Measurements from ENCODE around the genes SETD1A, PYCARD, ITGAD and TP53TG3F.

DNA sequence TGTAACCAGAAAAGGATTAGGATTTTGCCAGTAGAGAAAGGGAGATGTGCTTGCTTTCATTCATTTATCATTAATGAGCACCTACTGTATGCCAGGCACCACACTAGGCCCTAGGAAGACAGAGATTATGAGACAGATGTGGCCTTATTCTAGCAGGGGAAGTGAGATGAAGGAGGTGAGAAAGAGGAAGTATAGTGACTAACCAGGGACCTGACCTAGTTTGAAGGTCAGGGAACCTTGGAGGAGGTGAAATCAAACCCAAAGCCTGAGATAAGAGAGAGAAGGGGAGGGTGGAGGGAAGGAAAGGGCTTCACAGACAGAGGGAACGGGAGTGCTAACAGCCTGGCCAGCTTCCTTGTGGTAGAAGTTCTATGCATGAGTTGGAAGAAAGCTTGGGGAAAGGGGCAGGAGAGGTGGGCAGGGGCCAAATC is 17.4 kb downstream of the BCL7C start:
- PRO-cap, result no peak

DNA sequence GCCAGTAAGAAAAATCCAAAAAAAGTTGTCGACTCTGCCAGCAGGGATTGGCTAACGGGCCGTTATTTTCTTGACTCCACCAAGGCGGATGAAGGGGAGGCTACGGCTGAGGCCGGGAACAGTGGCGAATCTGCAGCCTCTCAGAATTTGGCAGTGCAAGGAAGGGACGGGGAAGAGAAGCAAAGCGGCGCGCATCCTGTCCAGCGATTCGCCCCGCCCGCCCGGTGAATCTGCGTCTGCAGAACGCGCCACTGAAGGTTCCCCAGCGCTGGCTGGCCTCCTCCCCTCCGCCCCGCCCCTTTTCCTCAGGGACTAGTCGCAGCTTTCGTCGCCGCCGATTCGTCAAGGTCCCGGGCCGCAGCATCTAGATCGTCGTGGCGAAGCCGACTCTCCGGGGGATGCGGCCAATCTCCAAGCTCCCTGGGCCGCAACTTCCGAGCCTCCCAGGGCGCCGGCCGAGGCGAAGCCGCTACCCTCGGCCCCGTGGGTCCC is at the start of gene SETD1A:
Gene SETD1A, plus strand, starts transcription at position 342 of the 492 bp plus-strand sequence.
- PRO-cap, result bidirectional peak, plus-strand start outside the sequence, minus-strand start at position 226 of the sequence

DNA sequence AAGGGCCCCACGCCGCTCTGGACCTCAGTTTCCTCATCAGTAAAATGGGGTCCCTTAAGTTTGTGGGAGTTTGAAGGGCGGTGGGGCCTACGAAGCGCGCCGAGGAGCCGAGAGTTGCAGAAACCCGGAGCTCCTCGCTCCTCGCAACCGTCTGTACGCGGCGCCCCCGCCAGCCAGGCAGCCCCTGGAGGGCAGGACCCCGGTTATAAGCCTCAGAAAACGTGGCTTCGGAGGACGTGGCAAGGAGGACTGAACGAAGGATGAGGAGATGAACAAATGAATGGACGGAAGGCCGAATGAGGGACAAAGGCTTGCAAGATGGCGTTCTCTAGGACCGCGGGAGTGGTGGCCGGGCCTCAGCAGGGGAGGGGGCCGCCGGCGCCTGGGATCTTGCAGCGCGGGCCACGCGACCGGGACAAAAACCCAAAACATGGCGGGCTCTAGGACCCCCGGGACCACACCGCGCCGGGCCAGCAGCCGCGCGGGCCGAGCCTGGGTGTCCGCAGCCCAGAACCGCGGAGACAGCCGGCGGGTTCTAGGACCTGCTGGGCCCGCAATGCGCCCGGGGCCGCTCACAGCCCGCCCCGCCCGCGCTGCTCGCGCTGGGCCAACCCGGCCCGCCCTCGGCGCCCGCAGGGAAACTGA is 973 bp downstream of the ZNF668 start:
- PRO-cap, result bidirectional peak, plus-strand start at position 499 of the sequence, minus-strand start at position 344 of the sequence

DNA sequence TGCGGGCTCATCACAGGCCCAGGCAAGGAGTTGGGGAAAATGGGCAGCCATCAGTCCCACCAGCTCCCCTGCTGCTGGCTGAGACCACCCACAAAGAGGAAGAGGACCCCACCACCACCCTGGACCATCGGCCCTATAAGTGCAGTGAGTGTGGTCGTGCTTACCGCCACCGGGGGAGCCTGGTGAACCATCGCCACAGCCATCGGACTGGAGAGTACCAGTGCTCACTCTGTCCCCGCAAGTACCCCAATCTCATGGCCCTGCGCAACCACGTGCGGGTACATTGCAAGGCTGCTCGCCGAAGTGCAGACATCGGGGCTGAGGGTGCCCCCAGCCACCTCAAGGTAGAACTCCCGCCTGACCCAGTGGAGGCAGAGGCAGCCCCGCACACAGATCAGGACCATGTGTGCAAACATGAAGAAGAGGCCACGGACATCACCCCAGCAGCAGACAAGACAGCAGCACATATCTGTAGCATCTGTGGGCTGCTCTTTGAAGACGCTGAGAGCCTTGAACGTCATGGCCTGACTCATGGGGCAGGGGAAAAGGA is 3.4 kb downstream of the ZNF646 start:
- PRO-cap, result no peak

DNA sequence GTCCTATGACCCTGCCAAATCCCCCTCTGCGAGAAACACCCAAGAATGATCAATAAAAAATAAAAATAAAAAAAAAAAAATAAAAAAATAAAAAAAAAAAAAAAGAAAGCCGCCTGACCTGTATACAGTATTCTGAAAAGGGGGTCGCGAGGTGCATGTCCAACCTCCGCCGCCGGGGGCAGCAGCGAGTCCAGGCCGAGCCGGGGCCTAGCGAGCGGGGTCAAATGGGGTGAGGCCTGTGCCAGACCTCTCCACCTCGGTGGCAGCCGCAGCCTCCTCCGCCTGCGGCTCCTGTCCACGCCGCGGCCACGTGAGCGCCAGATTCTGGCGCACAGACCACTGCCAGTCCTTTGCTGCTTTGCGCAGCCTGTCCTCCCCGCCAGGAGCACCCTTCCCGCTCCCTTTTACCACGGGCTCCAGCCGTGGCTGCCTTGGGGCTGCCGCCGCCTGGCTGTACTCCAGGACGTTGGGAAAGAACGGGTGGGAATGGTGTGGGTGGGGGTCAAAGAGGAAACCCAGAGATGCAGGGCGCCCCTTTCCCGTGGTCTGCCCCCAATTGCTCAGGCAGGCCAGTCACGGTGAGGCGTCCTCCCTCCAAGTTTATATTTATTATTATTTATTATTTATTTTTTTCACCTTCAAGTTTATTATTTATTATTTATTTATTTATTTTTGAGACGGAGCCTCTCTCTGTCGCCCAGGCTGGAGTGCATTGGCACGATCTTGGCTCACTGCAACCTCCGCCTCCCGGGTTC is 2.4 kb upstream of the BCKDK start:
- PRO-cap, result no peak

GRCh38 chr16:31112640-31113465 is 4.6 kb upstream of the KAT8 start:
- PRO-cap, result no peak

- PRO-cap, result bidirectional peak, plus-strand start at chr16:31134838, minus-strand start at chr16:31134813; bidirectional peak, plus-strand start at chr16:31134904, minus-strand start at chr16:31134859
Observed at GRCh38 chr16:31134575-31135381, 749 bp downstream of the PRSS8 start.

GRCh38 chr16:31147973-31148853 is 1.7 kb downstream of the PRSS36 start:
- PRO-cap, result no peak

- PRO-cap, result no peak
Observed at GRCh38 chr16:31178812-31179188, 1.1 kb upstream of the FUS start.

GRCh38 chr16:31201427-31202014 is 1.0 kb downstream of the PYCARD start:
- PRO-cap, result no peak

DNA sequence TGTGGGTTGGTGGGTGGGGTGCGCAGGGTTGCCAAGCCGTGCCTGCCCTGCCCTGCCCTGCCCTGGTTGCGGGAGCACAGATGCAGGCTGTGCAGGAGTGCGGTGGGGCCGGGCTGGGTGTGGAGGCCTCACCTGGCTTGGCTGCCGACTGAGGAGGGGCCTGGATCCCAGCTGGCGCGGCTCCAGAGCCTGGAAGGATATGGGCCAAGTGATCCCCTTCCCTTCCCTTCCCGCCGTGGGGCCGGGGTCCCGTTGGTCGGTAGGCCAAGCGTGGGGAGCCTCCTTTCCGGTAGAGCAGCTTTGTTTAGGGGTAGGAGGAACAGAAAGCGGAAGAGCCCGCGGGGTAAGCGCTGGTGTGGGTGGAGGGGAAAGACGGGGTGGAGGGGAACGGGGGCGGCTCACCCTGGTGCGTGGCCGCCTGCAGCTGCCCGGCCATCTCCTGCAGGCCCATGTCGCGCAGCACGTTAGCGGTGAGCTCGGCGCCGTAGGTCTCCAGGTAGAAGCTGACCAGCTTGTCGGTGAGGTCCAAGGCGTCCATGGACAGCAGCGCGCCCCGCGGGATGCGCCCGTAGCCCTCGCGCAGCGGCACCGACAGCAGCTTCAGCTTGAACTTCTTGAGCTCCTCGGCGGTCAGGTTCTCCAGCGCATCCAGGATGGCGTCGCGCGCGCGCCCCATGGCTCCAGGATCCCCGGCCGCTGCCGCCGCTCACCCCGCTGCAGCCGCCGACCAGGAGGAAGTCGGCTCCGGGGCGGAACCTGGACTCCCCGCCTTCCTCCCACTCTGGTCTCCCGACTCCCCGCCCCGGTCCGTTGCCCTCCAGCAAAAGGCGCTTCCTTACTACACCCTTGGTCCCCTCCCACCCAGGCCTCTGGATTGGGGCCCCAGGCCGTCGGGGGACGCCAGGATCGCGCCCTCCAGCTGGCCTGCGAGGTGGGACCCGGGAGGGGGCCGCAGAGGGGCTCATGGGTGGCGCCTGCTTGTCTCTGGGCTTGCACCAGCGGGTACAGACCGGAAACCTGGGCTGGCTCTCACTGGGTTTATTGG is at the start of gene PYCARD:
Gene PYCARD, minus strand, starts transcription at position 746 of the 1,045 bp plus-strand sequence.
- PRO-cap, result no peak

DNA sequence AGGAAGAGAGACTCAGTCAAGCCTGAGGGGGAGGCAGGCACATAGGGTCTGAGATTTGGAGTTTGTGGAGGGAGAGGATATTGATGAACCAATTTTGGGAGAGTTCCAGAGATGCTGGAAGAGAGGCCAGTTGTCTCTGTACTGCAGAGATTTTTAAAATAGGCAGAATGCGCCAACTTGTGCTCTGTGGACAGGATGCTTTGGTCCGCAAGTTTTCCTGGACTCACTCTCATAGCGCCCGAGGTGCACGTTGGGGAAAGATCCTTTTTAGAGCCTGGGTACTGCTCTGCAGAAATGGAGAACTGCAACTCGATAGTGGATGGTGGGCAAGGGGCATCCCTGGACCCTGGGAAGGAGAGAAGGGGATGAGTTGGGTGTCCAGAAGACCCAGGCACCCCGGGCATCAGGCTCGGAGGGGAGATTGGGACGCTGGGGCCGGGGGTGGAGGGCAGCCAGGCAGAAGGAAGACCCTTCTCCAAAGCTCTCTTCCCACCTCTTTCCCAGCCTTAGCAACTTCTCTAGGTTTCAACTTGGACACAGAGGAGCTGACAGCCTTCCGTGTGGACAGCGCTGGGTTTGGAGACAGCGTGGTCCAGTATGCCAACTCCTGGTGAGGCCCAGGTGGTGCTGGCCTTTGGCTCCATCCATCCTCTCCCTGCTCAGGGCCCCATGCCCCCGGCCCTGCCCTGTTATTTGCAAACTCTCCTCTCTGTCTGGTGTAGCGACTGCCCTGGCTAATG is 583 bp downstream of the ITGAX start:
- PRO-cap, result no peak

- PRO-cap, result no peak
Observed at GRCh38 chr16:31356812-31357847, 2.2 kb downstream of the ITGAX start.

DNA sequence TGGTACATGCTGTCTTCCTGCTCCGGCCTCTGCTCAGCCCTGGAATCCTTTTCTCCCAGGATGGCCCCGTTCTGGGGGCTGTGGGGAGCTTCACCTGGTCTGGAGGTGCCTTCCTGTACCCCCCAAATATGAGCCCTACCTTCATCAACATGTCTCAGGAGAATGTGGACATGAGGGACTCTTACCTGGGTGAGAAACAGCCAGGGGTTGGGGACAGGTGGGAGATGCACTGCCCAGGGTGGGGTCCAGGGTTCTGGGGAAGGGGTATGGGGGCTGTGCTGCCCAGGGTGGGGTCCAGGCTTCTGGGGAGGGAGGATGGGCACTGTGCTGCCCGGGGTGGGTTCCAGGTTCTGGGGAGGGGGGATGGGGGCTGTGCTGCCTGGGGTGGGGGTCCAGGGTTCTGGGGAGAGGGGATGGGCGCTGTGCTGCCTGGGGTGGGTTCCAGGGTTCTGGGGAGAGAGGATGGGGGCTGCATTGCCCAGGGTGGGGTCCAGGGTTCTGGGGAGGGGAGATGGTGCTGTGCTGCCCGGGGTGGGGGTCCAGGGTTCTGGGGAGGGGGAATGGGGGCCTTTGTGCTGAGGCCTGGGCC is 7.1 kb downstream of the ITGAX start:
- PRO-cap, result no peak

GRCh38 chr16:31386614-31386810 is 6.6 kb upstream of the ITGAD start:
- PRO-cap, result no peak

DNA sequence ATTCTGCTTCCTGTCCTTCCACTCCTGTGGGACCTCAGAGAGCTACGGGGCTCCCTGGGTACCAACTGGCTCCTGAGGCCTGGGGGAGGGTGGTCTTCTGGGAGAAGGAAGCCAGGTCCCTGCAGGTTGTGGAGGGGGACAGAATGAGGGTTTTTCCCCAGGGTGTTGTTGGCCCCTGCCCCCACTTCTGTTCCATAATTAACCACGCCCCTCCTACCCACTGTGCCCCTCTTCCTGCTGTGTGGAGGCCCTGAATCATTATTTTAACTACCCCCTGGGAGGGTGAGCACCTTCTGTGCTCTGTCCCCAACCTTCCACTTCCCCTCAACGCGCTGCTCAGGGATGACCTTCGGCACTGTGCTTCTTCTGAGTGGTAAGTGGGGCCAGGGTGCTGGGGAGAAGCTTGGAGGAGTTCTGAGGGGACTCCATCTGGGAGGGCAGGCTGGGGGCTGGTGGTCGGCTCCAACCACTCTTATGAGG is at the start of gene ITGAD:
Gene ITGAD, plus strand, starts transcription at position 317 of the 480 bp plus-strand sequence.
- PRO-cap, result no peak

GRCh38 chr16:31423490-31424027 is 4.6 kb downstream of the COX6A2 start:
- PRO-cap, result no peak

- PRO-cap, result no peak
Observed at GRCh38 chr16:31708112-31708510, 4.9 kb upstream of the KRBOX5 start.

DNA sequence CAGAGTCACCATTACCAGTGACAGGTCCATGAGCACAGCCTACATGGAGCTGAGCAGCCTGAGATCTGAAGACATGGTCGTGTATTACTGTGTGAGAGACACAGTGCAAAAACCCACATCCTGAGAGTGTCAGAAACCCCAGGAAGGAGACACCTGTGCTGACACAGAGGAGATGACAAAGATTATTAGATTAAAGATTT is 78.7 kb downstream of the ZNF267 start:
- PRO-cap, result no peak

GRCh38 chr16:33459415-33459818 is at the start of gene TP53TG3F:
Gene TP53TG3F, plus strand, starts transcription at chr16:33459612.
- PRO-cap, result no peak

Data from type B pancreatic cell (in vitro differentiated cells).